Stomach (tissue), 7 donors: ENCODE data around the genes JPH2 and OSER1.

DNA sequence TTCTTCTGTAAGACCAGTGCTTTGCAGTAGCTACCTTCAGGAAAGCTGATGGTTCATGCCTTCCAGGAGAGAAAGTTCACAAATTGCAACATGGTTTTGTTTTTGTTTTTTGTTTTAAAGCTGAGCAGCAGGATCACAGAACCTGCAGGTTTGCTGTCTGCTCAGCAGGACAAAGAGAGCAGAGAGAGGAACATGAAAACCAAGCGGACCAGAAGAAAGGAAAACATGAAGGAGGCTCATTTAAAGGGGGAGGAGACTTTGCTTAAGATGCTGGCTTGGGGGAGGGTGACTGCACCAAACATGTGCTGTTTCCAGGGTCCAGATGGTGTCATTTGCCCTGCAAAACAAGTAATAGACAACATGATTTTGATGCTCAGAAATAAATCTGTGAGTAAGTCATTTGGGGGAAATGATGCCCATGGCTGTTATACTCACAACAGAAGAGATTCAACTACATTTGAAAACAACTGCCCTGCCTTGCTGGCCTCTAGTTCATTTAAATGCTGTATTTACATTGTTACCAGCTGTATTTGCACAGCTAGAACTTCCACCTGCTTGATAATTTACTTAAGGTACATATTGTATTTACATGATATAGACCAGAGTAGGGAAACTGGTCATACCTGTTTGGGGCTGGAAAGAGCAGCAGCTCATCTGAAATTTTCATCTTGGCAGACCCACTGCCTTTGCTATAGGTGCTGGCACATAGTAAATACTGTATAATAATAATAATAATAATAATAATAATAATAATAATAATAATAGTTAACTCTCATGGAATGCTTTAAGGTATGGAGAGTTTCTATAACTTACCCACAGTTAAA is 32.2 kb upstream of the CHD6 start:
- PRO-cap, result no peak
- RAMPAGE, long total RNA, 5 experiments, result no peak in any of the 5 experiments
- RRBS, result no CpG with 5 or more reads among the region's 1 CpG

- PRO-cap, result no peak
- RAMPAGE, long total RNA, 5 experiments, result no peak in any of the 5 experiments
- RRBS, result 11% methylated on average over 33 of the region's 39 CpGs
Observed at GRCh38 chr20:43189157-43189498, 578 bp downstream of the PTPRT start.

GRCh38 chr20:43457135-43457333 is 662 bp upstream of the SRSF6 start:
- PRO-cap, result no peak
- RAMPAGE, long total RNA, 5 experiments, result no peak in any of the 5 experiments
- RRBS, result 3% methylated on average over 5 of the region's 13 CpGs

DNA sequence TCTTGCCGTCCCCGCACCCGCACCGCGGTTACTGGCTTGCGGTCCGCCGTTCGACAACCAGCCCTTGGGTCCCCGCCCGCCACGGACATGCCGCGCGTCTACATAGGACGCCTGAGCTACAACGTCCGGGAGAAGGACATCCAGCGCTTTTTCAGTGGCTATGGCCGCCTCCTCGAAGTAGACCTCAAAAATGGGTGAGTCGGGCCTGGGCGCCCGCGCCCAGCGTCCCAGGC is 167 bp downstream of the SRSF6 start:
- PRO-cap, result no peak
- RAMPAGE, long total RNA, 5 experiments, result start-site peak on the plus strand in 2 of 5 experiments, centred at positions 37 to 50 of the sequence, 184 to 485 reads per replicate
- RRBS, result no CpG with 5 or more reads among the region's 26 CpGs

- PRO-cap, result no peak
- RAMPAGE, long total RNA, 5 experiments, result no peak in any of the 5 experiments
- RRBS, result 91% methylated on average over 6 of the region's 13 CpGs
Observed at GRCh38 chr20:43565043-43565576, 6.3 kb downstream of the SGK2 start.

- PRO-cap, result no peak
- RAMPAGE, long total RNA, 5 experiments, result no peak in any of the 5 experiments
- RRBS, result 3% methylated on average over 8 of the region's 37 CpGs
Observed at GRCh38 chr20:43667353-43668258, 692 bp downstream of the MYBL2 start.

DNA sequence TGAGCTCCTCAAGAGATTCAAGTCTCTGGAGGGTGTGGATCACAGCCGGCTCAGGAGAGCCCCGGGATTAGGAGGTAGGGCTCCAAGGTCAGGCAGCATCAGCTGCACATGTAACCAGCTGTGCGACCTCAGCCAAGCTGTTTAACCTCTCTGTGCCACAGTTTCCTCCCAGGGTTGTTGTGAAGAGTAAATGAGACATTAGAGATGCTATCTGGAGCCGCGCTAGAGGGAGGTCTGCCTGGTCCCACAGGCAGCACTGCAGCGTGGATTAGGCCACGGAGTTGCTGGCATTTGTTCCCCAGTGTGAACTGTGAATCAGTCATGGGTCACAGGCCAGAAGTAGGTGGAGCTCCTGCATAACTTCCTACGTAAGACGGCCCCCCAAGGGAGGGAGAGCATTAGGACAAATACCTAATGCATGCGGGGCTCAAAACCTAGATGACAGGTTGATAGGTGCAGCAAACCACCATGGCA is 105.3 kb downstream of the TOX2 start:
- PRO-cap, result no peak
- RAMPAGE, long total RNA, 5 experiments, result no peak in any of the 5 experiments
- RRBS, result no CpG with 5 or more reads among the region's 10 CpGs

DNA sequence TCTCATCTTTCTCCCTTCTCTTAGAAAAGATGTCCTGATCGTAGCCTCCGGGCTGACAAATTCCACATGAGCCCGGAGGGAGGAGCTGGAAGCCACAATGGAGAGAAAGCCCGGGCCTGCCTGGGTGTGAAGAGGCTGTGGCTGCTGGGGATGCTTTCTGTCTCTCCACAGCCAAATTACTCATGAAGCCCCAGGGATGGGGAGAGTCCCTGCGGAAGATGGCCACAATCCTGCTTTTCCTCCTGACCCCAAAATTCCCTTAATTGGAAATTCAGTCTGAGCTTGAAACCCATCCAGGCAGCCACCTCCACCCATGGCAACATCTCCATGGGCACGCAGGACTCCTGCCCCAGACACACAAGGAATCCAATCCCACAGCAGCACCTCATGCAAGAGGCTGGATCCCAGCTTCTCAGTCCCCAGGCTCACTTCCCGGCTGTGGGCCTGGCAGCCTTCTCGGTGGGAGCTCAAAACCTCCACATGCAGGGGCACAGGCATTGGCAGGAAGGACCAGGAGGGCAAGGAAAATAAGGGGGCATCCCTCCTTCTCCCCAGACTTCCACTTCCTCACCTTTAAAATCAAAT is 32.4 kb downstream of the JPH2 start:
- PRO-cap, result no peak
- RAMPAGE, long total RNA, 5 experiments, result no peak in any of the 5 experiments
- RRBS, result no CpG with 5 or more reads among the region's 8 CpGs

DNA sequence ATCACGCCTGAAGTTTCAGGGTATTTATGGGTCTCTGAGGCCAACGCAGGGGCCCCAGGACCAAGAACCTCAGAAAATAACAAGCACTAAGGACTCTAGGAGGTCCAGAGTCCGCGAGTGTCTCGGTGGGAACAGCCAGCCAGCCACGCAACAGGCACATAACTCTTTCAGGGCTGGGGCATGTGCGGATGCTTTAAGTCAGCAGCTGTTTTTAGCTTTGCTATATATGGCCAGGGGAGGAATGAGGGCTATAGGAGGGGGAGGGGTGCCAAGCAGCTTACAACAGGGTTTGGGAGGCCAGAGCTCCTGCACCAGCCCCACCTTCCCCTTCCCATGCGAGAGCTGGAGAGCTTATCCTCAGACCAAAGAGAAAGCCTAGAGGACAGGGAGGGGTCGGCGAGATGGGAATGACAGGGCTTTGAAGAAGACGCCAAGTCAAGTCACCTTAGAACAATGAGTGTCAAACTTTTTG is 6.2 kb downstream of the JPH2 start:
- PRO-cap, result bidirectional peak, plus-strand start at position 360 of the sequence, minus-strand start at position 133 of the sequence
- RAMPAGE, long total RNA, 5 experiments, result start-site peak on the minus strand in 1 of 5 experiments, centred at position 104 of the sequence, 14 reads per replicate
- RRBS, result no CpG with 5 or more reads among the region's 11 CpGs

DNA sequence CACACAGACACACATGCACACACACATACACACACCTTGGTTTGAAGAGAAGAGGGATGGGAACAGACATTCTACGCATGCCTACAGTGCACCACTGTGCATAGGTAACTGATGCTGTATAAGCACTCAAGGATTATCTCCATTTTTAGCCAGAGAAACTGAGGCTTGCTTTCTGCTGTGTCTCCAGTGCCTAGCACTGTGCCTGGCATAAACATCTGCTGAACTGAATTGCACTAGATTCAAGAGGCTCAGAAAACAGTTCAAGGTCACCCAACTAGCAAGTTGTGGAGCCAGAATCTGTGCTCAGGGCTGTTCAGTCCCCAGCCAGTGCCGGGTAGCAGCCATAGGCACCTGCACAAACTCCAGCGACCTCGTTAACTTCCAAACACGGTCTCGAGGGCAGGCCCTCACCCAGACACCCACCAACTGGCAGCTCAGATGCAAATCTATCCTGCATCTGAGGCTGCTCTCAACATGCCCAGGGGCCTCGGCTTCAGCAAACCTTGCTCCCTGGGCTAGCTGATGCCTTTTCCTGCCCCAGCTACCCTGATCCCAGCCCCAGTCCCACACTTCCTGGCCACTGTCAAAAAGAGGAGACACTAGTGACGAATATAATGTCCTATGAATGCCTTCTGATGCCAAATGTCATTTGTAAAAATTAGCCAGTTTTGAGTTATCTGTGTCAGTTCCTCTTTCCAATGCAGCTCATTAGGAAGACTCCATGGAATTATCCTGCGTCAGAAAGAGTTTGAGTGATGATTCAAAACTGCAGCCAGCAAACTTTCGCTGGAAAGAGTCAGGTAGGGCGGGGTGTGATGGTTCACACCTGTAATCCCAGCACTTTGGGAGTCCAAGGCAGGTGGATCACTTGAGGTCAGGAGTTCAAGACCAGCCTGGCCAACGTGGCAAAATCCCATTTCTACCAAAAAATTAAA is 3.7 kb downstream of the JPH2 start:
- PRO-cap, result unidirectional peak, minus-strand start at position 373 of the sequence
- RAMPAGE, long total RNA, 5 experiments, result no peak in any of the 5 experiments
- RRBS, result no CpG with 5 or more reads among the region's 12 CpGs

GRCh38 chr20:44186548-44187808 is at the start of gene JPH2:
JPH2 (minus strand) TSS chr20:44187188.
- PRO-cap, result bidirectional peak, plus-strand start at chr20:44187367, minus-strand start at chr20:44187177; bidirectional peak, plus-strand start at chr20:44187745, minus-strand start at chr20:44187493
- RAMPAGE, long total RNA, 5 experiments, result start-site peak on the minus strand in 3 of 5 experiments, at chr20:44186857-44187188 at its widest, 10 to 74 reads per replicate
- RRBS, result 6% methylated on average over 5 of the region's 41 CpGs

DNA sequence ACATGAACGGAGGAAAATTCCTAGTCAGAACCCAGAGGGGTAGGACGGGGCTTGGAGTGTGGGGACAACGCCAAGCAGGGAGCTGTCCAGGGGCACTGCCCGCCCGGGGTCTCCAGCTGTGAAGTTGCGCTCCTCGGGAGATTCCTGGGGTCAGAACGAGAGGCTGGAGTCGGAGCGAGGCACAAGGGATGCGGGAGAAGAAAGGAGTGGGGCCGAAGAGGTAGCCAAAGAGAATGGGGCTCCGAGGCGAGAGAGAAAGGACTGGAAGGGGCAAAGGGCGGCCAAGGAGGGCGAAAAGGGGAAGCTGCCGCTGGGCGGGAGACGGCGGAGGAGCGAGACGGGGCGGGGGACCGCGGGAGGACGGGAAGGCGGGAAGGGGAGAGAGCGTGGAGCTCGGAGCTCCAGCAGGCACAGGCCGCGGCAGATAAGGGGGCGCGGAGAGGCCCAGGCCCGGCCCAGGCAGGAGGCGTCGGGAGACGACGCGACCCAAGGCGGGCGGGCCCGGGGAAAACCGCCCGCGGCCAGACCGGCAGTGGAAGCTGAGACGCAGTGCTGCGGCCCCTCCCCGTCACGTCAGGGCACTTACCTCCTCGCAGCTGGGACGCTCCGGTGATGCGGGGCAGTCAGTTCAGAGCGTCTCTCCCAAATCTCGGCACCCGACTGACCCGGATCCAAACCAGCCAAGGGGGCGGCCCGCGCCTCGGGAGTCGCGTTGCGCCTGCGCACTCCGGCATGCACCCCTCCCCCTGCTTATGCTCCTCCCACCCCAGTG is at the start of gene OSER1:
Gene OSER1, minus strand, starts transcription at position 662 of the 772 bp plus-strand sequence.
- PRO-cap, result bidirectional peak, plus-strand start outside the sequence, minus-strand start at position 654 of the sequence
- RAMPAGE, long total RNA, 5 experiments, result start-site peak on the minus strand in 5 of 5 experiments, centred at positions 648 to 661 of the sequence, 46 to 318 reads per replicate
- RRBS, result 1% methylated on average over 29 of the region's 67 CpGs

- PRO-cap, result no peak
- RAMPAGE, long total RNA, 5 experiments, result no peak in any of the 5 experiments
- RRBS, result no CpG with 5 or more reads among the region's 4 CpGs
Observed at GRCh38 chr20:44211389-44211577, 712 bp upstream of the OSER1 start.

DNA sequence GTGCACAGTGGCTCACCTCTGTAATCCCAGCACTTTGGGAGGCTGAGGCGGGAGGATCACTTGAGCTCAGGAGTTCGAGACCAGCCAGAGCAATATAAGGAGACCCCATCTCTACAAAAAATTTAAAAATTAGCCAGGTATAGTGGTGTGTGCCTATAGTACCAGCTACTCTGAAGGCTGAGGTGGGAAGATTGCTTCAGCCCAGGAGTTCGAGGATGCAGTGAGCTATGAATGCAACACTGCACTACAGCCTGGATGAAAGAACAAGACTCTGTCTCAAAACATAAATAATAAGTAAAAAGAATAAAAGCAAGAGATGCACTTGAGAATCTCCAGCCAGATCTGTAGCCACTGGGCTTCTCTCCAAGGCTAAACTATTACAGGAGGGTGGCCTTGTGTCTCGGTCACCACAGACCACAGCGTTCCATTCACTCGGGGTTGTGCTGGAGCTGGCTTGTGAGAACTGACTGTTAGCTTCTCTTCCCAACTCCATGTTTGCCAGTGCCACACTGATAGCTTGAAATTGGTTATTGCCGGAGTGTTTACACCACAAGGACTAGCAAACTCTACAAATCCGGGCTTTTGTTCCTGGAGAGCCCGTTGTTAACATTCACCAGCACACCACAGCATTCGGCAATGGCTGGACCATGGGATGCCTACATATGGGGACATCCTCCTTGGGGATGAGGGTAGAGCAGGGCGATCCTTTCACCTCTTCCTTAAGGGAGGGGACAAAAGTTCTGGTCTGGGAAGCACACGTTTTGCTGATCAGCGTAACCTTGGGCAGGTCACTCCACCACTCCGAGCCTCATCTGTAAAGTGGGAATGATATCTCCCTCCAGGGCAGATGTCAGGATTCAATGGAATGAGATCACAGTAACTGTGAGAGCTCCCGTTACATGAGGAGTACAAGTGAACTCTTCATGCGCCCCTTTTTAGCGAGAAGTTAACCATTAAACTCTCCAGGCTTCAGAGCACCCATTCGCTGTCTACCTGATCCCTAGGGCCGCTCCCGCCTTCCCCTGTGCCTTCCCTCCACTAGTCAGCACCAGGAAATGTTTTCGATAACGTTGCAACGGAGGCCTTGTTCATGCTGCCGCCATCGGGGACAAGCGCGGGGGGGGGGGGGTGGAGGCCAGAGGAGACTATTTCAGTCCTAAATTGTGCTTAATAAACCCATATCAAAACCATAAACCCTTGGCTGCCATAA is 41.9 kb upstream of the TTPAL start:
- PRO-cap, result no peak
- RAMPAGE, long total RNA, 5 experiments, result no peak in any of the 5 experiments
- RRBS, result no CpG with 5 or more reads among the region's 27 CpGs

- PRO-cap, result no peak
- RAMPAGE, long total RNA, 5 experiments, result no peak in any of the 5 experiments
- RRBS, result no CpG with 5 or more reads among the region's 10 CpGs
Observed at GRCh38 chr20:44449856-44450817, 25.5 kb upstream of the TTPAL start.

DNA sequence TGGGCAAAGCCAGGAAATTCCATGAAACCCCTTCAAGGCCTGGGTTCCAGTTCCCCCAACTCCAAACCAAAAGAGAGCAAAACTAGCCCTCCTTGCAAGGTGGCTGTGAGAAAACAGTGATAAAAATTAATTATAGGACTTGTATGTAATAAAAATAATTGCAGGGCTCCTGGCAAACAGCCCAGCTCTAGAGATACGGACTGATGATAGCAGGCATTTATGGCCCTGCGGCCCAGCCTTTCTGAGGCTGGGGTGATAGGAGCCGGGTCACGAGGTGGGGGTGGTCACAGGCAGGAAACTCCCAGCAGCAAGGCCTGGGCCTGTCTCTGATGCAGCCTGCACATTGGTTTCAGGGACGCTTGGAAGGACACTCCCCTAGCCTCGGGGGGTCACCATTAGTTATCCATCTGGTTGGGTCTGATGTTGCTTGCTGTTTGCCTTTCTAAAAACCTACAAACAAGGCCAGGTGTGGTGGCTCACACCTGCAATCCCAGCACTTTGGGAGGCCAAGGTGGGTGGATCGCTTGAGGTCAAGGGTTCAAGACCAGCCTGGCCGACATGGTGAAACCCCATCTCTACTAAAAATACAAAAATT is 18.6 kb upstream of the TTPAL start:
- PRO-cap, result no peak
- RAMPAGE, long total RNA, 5 experiments, result no peak in any of the 5 experiments
- RRBS, result no CpG with 5 or more reads among the region's 8 CpGs

GRCh38 chr20:44460792-44461572 is 14.7 kb upstream of the TTPAL start:
- PRO-cap, result no peak
- RAMPAGE, long total RNA, 5 experiments, result no peak in any of the 5 experiments
- RRBS, result no CpG with 5 or more reads among the region's 7 CpGs

DNA sequence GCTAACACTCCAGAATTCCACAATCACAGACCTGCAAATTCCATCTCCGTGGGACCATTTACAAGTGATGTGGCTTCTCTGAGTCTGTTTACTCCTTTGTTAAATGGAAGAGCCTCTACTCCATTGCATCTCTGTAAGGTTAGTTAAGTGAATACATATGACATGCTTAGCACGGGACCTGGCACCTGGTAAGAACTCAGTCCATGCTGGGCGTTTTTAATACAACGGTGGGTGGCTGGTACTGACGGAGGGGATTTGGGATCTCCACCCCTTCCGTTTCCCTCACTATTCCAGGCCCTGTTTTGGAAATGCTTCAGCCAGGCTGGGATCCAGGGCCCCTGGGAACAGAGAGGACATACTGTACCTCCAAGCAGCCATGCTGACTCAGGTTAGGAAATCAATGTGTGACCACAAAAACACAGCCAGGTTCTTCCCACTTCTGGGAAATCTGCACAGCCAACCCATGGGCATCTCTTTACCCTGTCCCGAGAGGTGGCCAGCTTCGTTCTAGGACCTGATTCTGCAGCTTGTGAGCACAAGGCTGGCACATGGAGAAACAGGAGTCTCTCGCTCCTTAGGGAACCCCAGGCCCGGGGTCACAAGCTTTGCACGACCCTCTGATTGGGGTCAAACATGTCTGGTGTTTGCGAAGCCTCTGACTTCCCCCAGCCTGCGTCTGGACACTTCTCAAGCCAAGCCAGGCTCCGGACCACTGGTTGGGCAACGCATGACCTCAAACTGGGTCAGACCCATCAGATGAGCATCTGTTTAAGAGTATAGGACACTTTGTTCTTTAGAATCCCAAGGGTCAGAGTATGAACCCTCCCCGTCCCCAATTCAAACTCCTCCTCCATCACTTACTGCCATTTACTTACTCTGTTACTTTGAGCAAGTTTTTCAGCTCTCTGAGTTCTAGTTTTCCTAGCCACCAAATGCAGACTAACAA is 8.3 kb upstream of the TTPAL start:
- PRO-cap, result no peak
- RAMPAGE, long total RNA, 5 experiments, result no peak in any of the 5 experiments
- RRBS, result 53% methylated on average over 4 of the region's 16 CpGs

DNA sequence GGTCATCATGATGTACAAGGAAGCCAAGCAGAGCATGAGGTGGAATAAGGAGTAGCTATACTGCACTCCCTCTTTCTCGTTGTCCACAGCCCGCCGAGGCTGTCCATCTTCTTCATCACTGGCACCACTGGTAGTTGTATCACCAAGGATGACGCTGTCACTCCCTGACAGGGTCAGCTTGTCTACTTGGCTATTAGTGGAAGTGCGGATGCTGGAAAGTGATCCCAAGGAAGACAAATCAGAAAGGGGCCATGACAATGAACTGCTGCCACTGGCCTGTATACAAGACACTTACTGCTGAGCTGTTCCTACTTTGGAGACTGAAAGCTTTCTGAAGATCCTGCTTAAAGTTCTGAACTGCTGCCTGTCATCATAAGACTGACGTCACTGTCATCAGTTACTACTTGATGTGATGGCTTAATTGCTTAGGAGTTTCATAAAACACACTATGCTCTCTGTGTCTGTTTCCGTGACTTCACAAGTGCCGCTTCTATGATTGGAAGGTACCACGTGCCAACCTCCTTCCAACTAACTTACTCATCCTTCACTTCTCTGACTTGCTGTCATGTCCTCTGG is 20.7 kb downstream of the SERINC3 start:
- PRO-cap, result no peak
- RAMPAGE, long total RNA, 5 experiments, result start-site peak on the minus strand in 1 of 5 experiments, centred at position 203 of the sequence, 12 reads per replicate
- RRBS, result no CpG with 5 or more reads among the region's 9 CpGs

DNA sequence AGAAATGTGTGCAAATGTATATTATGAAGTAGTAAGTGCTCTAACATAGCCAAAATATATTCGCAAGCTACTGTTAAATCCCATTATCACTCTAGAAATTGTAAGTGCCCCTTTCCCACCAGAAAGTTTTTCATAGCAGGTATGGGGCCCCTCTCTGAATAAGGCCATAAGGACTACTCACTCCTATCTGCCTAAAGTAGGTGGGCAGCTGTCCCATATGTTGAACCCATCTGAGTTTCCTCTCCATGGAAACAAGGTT is 12.9 kb downstream of the SERINC3 start:
- PRO-cap, result unidirectional peak, minus-strand start at position 126 of the sequence
- RAMPAGE, long total RNA, 5 experiments, result no peak in any of the 5 experiments
- RRBS, result no CpG with 5 or more reads among the region's 1 CpG